Tibial artery (tissue), 1 donor: ENCODE results near the gene ASL.

DNA sequence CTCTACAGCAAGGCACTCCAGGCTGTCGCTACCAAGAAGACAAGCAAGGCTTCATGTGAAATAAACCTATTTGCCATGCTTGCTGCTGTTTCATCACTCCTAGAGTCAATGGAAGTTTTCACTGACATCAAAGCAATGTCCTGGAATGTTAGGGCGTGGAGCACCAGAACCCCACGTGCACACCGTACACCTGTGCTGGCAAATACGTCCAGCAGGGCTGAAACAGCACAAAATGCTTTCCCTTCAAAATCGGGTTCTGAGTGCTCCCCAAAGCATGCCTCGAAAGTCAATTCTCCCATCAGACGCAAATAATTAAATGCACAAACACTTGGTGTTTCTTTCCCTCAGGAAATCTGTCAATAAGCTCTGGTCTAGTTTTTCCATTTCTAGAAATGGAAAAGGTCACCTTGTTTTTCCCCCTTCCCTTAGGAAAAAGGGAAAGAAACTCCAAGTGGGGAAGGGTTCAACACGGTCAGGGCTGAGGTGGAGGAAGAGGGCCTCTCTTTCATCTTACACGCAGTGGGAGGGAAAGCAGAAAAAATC, 21.1 kb downstream of the VOPP1 start:
- PRO-cap: no peak

DNA sequence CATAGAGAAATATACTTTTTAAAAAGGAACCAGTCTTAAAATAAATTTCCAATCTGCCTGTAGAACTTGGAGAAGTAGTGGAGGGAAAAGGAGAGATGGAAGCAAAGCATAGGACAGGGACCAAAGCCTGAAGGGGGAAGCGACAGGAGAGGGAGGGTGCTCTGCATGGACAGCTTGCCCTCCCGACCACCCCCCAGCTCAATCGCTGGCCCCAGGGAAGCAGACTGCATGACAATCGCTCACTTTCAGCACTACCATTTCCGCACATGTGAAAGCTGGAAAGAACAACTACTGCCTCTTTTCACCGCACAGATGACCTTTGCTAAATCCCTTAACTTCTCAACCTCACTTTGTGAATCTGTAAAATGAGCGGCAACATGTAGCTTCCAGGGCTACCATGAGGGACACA, 17.2 kb downstream of the VOPP1 start:
- PRO-cap: no peak

DNA sequence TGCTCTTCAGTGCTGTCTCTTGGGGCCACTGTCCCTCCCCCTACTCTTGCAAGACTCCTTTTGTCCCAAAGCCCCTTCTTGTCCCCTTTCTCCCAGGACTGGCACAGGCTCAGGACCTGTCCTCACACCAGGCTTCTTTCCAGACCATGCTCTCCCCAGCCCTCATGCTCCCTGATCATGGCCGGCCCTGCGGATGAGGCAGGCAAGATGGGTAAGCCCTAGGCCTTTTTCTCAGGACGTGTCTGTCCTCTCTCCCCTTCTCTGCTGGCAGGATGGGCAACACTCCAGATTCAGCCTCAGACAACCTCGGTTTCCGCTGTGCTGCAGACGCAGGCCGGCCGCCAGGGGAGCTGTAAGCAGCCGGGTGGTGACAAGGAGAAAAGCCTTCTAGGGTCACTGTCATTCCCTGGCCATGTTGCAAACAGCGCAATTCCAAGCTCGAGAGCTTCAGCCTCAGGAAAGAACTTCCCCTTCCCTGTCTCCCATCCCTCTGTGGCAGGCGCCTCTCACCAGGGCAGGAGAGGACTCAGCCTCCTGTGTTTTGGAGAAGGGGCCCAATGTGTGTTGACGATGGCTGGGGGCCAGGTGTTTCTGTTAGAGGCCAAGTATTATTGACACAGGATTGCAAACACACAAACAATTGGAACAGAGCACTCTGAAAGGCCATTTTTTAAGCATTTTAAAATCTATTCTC, 13.3 kb downstream of the PHKG1 start:
- PRO-cap: no peak

- PRO-cap: no peak
Observed at GRCh38 chr7:56256178-56256621, 140.0 kb upstream of the NUPR2 start.

DNA sequence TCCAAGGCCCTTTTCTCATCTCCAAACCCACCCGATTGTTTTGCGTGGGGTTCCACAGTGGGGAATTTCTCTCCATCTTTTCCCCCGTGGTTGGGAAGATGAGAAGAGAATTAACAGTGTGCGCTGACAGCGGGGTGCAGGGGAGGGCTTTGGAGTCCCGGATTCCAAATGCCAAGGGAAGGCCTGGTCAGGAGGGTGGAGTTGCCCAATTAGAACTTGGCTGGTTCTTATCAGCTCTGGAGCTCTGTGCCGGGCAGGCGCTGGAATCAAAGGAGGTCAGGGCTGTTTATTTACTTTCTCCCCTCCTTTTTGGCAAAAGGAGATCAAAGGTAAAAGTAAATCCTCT, 95.4 kb upstream of the ZNF716 start:
- PRO-cap: no peak

DNA sequence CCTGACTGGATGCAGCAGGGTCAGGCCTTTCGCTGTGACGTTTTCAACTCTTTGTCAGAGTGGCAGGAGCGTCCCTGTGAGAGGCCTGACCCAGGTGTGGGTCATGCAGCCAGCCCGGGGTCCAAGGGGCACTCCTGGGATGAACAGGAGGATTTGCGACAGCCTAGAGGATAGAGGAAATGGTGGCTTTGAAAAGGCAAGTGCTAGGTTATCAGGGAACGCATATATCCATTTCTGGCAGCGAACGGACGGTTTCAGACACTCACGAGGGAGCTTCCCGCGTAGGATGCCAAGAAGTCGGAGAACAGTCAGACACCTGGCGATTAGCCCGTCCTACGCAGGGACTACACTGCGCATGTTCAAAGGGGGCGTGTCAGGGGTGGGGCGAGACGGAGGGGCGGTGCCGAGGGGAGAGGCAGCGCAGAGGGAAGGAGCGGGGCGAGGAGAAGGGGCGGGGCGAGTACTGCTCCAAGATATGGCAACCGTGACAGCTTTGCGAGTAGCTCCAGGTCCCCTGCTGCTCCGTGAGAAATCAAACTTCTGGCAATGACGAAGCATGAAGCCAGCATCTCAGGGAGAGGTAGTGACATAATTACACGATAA, 46.1 kb upstream of the ZNF716 start:
- PRO-cap: no peak

- PRO-cap: no peak
Observed at GRCh38 chr7:63925244-63925516, 73.5 kb upstream of the ZNF722 start.

GRCh38 chr7:64510014-64510662, 52.7 kb downstream of the ZNF680 start:
- PRO-cap: no peak

GRCh38 chr7:64574445-64575394, 11.8 kb upstream of the ZNF680 start:
- PRO-cap: no peak

DNA sequence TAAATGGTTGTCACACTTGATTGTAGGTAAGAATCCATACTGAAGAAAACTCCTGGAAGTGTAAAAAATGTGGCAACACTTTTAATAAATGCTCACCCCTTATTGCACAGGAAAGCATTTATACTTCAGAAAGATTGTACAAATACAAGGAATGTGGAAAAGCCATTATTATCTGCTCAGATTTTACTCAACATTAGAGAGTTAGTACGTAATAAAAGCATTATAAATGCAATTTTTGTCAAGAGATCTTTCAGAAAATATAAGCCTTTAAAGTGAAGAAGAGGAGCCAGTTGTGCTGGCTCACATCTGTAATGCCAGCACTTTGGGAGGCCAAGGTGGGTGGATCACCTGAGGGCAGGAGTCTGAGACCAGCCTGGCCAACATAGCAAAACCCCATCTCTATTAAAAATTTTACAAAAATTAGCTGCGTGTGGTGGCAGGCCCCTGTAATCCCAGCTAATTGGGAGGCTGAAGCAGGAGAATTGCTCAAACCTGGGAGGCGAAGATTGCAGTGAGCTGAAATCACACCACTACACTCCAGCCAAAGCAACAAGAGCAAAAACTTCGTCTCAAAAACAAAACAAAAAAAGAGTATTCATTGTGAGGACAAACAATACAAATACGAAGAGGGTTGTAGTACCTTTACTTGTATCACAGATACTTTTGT, 43.8 kb downstream of the ZNF107 start:
- PRO-cap: no peak

- PRO-cap: no peak
Observed at GRCh38 chr7:64908168-64908789, 5.2 kb downstream of the ZNF273 start.

GRCh38 chr7:65036548-65036946, 30.1 kb upstream of the ERV3-1 start:
- PRO-cap: no peak

GRCh38 chr7:66075233-66076231, at the start of gene ASL:
TSS of gene ASL (plus strand) at chr7:66075819.
- PRO-cap: bidirectional peak, plus-strand start at chr7:66075843, minus-strand start at chr7:66075643

- PRO-cap: no peak
Observed at GRCh38 chr7:66093757-66094140, 18.1 kb downstream of the ASL start.

- PRO-cap: unidirectional peak, plus-strand start at chr7:66152106; unidirectional peak, plus-strand start at chr7:66152209
Observed at GRCh38 chr7:66151835-66152440, 37.3 kb downstream of the CRCP start.

DNA sequence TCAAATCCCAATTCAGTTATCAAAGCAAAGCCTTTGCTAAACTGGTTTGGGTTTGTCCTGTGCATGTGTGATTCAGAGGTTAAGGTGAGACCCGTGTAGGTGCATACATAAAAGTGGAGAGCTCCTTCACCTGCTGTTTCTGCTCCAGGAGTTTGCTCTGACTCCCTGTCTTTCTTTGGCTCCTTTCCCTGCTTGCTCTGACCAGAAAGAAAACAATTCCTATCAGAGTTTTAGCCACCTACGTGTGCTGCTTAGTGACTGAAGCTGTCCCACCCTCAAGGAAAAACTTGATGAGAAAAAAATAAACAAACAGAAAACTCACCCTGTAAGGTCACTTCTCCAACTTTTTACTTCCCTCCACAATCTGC, 101.1 kb downstream of the TPST1 start:
- PRO-cap: no peak

GRCh38 chr7:66427785-66428556, 200.7 kb upstream of the KCTD7 start:
- PRO-cap: no peak

DNA sequence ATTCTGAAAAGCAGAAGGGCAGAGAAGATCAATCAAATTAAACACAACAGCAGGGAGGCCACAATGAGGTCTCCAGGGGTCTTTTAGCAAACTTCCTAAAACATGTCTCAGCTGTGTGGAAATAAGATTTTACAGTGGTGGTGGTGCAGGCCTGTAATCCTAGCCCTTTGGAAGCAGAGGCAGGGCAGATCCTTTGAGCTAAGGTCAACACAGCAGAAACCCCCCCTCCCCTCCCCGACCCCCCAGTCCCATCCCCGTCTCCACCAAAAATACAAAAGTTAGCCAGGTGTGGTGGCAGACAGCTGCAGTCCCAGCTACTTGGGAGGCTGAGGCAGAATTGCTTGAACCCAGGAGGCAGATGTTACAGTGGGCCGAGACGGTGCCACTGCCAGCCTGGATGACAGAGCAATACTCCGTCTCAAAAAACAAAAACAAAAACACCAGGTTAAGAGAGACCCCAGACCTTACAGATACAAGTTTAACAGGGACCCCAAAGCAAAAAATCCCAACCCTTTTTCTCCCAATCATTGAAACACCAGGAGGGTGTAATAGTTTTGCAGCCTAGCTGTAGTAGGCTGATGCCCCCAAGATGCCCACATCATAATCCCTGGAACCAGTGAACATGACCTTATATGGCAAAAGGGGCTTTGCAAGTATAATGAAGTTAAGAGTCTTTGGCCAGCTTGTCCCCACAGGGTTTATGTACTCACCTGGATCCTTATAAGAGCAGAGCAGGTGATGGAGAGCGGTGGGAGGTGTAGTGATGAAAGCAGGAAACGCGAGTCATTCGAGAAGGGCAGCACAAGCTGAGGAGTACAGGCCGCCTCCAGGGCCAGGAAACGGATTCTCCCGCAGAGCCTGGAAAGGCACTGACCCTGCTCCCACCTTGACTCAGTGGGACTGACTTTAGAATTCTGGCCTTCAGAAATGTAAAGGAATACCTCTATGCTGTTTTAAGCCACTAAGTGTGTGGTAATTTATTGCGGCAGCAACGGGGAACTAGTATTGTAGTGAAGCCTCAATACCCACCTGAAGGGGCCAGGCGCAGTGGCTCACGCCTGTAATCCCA, 138.0 kb upstream of the KCTD7 start:
- PRO-cap: no peak

DNA sequence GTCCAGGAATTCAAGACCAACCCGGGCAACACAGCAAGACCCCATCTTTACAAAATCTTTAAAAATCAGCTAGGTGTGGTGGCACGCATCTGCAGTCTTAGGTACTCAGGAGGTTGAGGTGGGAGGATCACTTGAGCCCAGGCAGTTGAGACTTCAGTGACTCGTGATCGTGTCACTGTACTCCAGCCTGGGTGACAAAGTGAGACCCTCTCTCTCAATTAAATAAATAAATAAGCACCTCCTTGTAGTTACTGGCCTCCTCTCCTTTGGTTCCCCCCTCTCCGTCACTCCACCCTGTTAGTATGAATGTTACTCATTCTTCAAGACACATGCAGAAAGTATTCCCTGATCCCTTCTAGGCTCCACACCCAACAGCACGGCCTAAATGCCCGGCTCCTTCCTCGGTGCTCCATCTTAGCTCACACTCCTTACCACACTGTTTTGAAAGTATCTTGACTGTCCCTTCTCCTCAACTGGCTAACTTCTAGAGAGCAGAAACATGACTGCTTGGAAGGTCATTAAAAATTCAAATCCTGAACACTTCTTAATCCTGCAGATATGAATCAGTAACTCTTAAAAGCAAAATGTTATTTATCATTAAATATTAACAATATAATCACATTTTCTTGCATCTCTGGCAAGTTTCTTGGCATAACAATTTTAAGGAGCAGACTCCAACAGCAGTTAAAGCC, 38.0 kb upstream of the KCTD7 start:
- PRO-cap: no peak

- PRO-cap: no peak
Observed at GRCh38 chr7:66629426-66629949, 807 bp downstream of the KCTD7 start.